Cardiac atrium fibroblast (primary cell): ENCODE measurements around a stretch of chr2.

- RAMPAGE, long total RNA: no peak
Measured at GRCh38 chr2:237171066-237172018, 85.7 kb downstream of the COPS8 start.

DNA sequence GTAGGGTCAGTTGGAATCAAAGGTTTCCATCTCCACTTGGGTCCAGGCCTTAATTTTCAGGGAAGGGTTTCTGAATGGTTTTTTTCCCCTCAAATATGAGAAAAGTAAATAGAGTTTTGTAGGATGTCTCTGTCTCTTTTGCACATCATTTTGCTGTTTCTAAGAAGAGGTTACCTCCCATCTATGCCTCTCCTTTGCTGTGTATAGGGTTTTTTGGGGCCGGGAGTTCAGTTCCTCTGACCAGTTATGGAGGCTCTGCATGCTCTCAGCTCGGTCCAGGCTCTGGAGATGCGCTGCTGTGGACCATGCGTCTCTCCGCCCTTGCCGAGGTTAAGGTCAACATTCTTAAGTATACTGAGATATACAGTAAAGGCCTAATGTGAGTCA is 98.3 kb downstream of the COPS8 start:
- RAMPAGE, long total RNA: no peak

GRCh38 chr2:237351057-237351617 is 62.8 kb downstream of the COL6A3 start:
- RAMPAGE, long total RNA: no peak

DNA sequence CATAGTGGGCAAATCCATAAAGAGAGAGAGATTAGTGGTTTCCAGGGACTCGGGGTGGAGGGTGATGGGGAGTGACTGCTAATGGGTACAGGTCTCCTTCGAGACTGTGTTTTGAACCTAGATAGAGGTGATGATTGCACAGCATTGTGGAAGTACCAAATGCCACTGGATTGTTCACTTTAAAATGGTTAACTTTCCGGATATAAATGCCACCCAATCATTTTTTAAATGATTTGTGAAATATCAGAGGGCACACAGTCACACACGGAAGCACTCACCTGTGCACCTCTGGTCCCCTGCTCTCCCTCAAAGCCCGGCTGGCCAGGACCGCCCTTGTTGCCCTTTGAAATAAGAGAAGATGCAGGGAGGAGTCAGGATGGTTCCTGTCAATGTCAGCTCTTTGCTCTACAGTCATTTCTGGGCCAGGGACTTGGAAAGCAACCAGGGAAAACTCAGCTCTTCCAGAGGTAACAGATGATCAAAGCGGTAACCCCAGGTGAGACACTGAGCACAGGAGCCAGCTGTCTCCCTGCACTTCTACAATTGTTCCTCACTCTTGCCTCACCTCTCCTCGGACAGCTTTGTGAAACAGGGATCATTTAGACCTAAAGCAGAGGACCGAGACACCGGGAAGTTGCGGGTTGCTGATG is 60.8 kb downstream of the COL6A3 start:
- RAMPAGE, long total RNA: no peak

DNA sequence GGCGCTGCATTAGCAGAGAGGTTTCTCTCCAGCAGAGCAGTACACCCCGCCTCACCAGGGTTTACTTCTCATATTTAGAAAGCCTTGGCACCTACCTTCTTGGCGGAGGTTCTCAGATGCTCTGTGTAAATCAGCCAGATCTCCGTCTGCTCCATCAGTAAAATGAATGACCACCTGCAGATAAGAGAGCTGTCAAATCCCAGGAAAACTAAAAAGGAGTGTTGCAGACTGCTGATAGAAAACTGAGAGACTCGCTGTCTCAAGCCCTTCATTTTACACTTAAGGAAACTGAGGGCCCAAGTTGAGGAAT is 49.8 kb downstream of the COL6A3 start:
- RAMPAGE, long total RNA: no peak

DNA sequence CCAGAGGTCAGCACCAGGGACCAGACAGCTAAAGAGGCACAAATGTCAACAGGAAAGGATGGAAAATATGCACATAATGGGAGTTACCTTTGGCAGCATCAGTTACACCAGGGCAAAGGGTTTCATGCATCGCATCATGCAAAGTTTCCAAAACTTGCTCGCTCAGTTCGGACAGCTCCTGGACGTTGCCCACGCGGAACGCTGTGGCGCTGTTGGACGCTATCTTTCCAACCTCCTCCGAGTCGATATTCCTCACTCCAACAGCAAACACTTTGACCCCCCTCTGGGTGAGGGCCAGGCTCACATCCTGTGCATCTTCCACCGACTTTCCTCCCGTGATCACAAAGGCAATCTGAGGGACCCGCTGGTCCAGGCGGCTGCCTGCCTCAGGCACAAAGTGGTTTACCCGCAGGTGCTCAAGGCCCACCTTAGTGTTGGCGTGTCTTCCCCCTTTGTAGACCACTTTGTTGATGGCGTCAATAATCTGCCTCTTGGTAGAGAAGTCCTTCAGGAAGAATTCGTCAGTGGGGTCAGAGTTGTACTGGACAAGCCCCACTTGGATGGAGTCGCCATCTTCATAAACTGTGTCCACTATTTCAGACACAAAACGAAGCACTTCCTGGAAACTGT is 47.2 kb downstream of the COL6A3 start:
- RAMPAGE, long total RNA: no peak

DNA sequence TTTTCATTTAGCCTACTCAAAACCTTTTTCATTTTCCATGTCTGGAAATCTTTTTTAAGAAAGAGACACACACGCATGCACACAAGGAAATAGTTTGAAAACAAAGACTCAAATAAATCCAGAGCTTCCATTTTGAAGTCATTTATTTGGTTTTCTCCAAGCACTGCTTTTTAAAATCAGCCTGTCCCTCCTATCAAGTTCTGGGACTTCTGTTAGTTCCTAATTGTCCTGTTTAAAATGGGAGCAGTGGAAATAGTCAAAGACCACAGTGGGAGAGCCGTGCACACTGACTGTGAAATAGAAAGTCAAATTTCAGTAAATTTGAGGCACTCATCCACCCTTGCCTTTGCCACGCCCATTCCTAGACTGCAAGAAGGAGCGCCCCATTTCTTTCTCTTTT is 7.7 kb downstream of the COL6A3 start:
- RAMPAGE, long total RNA: no peak

DNA sequence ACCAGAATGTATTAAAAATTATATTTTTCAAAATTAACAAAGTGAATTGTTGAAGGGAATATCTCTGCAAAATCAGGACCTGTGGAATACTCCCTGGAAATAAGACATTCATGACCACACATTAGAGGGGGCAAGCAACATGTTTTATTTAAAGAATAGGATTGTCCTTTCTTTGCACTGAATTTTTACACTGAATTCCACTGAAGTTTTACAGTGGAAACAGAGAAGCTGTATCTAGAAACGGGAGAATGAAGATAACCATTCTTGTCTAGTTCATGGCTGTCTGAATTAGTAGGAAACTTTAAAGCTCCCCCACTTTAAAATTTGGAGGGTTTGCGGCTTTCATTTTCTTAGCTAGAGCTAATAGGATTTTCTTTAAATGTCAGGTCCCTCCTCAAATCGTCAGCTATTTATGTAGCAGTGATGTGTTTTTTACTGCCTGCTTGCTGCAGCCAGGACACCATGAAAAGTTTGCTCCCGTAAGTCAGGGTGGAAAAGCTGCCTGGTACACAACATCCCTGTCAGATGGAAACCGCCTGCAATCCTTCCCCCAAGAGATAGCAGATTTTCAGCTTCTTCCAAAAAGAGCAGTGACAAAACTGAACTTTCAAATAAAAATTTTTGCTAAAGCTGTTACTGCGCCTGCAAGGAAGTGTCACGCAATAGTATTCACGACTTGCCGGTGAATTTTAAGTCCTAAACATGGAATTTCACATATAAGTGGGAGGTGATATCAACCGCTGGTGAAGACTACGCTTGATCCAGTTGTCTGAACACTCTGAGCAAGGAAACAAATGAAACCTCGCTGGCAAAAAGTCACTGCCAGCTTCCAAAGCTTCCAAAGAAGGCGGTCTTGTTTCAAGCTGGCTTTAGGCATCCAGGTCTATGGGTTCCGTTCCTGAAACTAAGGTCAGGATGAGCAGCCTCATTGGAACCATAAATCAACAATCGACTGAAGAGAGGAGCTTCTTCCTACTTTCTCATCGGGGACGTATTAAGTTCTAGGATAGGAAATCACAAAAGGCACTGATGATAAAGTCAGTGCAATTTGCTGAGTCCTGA is 3.0 kb downstream of the COL6A3 start:
- RAMPAGE, long total RNA: no peak

DNA sequence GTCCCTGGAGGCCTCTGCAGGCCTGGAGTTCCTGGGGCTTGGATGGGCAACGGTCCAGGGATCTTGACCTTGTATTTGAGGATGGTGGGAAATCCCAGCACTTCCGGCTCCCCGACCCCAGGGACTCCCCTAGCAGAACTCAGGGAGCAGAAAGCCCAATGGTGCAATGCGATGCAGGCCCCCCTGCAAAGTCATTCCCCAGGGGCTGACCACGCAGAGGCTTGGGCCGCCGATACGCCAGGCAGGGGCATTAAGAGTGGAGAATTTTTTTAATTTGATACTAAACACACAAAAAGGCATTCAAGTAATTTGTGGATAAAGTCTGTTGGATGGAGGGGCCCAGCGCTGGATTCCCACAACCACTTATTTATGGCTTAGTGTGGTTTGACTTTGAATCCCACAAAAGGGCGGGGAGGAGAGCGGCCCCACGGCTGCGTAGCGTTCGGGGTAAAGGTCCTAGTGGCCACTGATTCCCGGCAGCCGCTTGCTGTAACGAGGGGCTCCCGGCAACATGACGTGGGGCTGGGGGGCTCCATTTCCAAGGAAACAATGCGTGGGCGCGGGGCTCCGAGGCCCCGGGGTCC is 12.3 kb upstream of the MLPH start:
- RAMPAGE, long total RNA: no peak

DNA sequence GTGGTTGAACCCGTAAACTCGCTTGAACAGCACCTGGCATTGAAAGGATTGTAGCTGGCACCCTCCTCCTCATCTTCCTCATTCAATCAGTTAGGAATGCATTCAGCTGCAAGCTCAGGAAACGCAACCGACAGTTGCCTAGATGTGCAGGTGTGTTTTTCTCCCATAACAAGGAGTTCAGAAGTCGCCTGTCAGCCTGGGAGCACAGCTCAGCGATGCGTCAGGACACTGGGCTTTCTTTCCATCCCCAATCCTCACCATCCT is 11.0 kb upstream of the MLPH start:
- RAMPAGE, long total RNA: no peak

GRCh38 chr2:237497638-237498308 is 10.7 kb downstream of the MLPH start:
- RAMPAGE, long total RNA: no peak

DNA sequence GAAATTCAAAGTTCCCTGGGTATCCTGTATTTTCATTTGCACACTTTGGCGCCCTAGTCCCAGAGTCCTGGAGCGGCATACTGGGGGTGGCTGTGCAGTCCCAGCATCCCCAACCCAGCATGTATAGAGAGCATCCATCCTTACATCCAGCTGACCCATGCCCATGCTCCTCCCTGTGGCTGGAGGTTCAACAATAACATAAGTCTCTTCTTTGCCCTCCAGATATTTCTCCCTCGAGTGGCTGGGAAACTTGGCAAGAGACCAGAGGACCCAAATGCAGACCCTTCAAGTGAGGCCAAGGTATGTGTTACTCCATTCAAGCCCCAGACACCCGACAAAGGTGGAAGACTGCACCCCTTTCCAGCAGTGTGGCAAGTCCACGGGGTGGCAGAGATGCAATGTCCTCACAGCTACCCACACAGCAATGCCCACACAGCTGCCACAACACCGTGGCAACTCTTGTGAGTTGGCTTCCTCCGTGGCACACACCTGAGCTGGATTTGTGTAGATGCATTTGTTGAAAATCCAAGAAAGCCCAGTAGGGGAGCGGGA is 19.9 kb upstream of the PRLH start:
- RAMPAGE, long total RNA: no peak

DNA sequence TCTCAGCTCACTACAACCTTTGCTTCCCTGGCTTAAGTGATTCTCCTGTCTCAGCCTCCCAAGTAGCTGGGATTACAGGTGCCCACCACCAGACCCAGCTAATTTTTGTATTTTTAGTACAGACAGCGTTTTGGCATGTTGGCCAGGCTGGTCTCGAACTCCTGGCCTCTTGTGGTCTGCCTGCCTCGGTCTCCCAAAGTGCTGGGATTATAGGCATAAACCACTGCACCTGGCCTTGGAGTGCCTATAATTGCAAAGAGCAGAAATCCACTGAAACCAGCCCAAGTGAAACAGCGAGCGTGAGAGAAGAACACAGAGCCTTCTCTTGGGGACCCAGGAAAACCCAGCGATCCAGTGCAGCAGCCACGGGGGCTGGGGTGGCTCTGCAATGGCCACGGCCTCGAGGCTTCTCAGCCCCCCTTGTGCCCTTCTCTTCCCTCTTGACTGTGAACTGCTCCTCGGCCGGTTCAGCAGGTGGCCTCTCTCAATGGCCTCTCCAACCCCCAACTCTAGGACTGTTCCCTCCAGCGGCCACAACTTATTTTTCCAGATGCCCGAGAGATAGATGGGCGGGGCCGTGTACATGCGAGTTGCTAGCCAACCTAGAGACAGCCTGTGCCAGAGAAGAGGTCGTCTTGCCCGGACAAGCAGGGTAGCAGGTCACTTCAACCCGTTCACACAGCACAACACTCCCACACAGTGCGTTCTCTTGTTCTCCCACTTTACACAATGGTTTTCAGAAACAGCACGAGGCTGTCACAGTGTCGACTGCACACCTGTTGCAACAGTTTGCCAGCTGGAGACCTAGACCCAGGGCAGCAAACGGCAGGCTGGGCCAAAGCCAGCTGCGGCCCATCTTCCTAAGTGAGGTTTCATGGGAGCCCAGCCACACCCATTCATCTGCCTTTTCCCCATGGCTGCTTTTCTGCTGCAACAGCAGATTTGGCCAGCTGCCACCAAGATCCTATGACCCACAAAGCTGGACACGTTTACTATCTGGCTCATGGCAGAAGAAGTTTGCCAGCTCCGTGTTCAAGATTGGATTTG is 7.5 kb upstream of the PRLH start:
- RAMPAGE, long total RNA: no peak

DNA sequence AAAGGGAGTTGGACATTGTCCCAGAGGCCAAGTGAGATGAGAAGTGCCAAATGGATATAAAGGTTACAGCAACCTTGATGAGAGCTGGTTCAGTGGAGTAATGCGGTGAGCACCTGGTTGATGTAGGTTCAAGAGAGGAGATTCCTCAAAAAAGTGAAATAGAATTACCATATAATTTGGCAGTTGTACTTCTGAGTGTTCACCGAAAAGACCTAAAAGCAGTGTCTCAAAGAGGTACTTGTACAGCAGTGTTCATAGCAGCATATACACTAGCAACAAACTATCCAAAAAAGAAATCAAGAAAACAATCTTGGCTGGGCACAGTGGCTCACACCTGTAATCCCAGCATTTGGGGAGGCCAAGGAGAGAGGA is 25.0 kb downstream of the LRRFIP1 start:
- RAMPAGE, long total RNA: no peak

- RAMPAGE, long total RNA: no peak
Measured at GRCh38 chr2:237662541-237663190, 35.3 kb downstream of the LRRFIP1 start.

DNA sequence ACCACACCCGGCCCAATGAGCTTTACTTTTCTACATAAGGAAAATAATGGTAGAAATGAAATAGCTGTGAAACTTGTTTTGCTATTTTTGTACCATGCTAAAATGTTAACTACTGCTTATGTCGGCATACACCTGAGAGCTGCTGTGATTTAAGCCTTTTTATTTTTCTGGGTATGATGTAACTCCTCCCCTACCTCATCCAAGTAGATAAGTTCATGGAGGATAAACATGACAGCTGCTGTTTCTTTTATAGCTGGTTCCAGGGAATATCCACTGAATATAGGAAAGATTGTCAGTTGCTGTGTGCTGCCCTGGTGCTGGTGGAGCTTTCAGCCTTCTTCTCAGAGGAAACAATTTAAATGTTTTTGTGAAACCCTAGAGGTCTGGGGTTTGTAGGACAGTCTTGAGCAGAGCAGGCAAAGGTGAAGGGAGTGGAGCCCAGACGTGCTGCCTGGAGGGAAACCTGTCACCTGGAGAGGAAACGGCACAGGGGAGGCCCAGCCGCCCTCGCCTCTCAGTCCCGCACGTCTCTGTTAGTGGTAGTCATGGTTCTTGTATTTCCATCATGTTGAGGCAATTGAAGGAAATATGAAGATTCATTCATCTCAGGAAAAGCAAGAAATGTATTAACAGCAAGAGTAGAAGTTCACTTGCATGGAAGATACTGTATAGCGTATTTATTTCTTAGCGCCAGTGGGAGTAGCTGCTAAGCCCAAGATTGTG is 70.1 kb downstream of the LRRFIP1 start:
- RAMPAGE, long total RNA: no peak

DNA sequence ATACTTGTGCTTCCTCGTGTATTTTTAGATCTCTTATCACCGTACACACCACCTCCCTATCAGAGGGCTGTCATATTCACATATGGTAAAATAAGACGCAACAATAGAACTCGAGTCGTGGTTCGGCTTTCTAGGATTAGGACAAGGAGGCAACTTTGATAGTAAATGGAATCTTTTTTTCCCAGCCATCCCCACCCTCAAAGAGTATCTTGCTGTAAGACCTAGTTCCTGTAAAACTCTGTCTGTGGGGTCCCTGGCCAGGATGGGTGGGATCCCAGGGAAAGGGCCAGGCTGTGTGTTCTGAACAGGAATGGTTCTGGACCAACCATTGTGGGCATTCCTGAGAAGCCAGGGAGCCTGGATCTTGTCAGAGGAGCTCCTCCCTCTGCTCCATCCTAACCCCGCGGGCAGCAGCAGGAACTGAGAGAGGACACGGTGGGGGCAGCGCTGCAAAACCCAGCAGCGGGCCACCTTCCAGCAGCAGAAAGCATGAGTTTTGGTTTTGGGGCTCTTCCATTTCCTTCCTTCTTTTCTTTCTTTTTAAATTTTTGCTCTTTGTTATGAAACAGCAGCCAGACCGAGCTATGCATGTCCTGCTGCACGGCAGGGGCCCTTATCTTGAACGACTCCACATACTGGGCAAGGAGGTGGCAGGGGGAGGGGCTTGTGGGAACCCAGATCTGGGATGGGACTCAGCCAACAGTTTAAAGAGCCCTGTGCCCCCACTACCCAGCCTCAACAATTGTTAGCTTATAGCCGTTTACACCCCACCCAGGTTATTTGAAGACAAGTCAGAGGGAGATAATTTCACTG is 75.0 kb downstream of the LRRFIP1 start:
- RAMPAGE, long total RNA: no peak

GRCh38 chr2:237732959-237733833 is 65.4 kb upstream of the RBM44 start:
- RAMPAGE, long total RNA: no peak

DNA sequence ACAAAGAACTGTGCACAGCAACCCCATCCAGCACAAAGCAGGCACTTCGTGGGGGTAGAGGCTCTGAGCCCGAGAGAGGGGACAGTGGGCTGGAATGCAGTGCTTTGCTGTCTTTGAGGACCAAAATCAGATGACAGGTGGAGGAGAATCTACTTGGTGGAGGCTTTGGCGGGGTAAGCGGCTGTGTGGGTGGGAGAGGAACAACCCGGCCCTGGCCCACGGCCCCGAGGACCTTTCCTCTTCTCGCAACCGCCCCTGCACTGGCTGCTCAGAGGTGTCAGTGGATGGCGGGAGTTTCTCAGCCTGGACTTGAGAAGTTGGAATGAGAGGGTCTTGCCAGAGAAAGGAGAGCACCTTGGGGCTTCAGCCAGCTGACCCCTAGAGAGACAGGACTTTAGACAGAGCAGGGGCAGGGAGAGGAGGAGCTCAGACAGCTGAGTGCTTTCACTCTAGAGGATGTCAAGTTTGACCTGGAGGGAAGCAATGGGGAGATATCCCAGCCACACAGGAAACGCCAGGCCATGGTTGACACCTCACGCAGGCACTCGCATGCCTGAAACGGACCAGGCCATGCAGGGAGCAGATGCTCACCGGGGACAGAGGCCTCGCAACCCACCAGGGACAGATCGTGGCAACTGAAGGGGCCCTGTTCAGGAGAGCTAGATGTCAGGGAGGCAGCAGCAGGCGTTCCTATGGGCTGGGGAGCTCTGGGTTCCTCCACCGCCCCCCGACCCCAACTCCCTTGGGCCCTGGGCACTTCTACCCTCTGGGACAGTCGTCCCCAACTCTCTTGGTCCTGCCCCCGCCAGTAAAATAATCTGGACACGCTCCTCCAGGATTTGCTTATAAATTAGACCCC is 11.7 kb downstream of the RAMP1 start:
- RAMPAGE, long total RNA: no peak

DNA sequence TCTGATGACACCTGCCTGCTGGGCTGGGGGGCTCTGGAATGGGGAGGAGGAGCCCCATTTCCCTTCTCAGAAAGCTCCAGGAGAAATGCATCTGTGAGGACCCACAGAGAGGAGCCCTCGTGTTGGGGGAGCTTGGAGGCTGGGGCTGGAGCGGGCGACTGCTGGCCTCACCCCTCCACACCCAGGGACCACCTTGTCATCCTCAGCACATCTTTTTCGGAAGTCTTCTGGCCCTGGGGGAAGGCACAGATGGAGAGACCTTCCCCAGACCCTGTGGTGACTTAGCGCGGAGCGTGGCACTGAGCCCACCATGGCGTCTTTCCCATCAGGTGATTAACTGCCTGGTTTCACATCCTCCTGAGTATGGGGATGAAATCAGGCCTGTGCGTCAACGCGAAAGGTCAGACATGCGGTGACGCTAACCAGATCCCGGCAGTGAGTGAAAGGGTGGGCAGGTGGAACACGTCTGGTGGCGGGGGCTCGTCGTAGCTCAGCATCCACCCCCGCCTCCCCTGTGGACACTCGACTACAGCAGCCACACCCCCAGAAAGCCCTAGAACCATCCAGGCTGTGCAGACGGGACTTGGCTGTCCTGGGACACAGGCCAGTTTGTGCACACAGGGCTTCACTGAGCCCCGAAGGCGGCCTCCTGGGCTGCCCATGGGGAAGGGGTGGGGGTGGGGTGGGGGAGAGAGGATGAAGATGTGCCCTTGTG is 27.2 kb downstream of the RAMP1 start:
- RAMPAGE, long total RNA: no peak